Cardiac muscle cell (in vitro differentiated cells and primary cell): ENCODE measurements around a stretch of chr2.

DNA sequence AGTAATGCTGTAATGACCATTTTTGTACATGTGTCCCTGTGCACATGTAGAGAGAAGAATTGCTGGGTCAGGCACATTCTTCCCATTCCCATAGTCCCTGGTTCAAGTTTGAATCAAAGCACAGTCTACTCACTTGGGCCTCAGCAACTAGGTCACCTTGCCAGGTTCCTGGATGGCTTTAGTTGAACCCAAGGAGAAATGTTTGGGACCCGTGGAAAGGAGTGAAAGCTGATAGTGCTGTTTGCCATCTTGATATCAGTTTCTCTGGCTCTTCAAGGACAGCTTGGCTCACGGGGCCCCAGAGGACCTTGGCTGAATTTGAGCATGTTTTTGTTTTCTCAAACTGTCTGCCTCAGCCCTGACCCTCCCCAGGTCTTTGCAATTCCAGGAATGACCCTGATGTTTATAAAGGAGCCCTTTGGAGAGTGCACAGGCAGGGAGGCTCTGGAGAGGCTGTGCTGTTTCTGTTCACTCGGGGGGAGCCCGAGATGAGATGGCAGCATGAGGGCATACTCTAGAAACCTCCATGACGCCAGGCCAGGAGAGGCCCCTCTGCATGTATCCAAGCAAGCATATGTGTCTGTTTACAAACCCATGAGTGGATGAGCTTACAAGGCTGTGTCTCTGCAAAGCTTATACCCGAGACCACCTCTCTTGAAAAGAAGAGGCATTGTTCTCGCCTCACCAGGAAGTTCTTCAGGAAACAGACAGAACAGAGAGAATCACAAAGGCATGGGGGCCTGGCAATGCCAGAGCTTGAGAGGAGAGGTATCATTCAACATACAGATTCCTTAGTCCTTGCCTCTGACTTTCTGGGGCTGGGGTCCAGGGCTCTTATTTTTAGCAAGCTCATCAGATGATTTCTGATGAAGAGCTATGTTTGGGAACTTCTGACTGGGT, 16.4 kb downstream of the IGFBP2 start:
- RAMPAGE, long total RNA: no peak
- RRBS: no CpG with 5 or more reads among the region's 7 CpGs

DNA sequence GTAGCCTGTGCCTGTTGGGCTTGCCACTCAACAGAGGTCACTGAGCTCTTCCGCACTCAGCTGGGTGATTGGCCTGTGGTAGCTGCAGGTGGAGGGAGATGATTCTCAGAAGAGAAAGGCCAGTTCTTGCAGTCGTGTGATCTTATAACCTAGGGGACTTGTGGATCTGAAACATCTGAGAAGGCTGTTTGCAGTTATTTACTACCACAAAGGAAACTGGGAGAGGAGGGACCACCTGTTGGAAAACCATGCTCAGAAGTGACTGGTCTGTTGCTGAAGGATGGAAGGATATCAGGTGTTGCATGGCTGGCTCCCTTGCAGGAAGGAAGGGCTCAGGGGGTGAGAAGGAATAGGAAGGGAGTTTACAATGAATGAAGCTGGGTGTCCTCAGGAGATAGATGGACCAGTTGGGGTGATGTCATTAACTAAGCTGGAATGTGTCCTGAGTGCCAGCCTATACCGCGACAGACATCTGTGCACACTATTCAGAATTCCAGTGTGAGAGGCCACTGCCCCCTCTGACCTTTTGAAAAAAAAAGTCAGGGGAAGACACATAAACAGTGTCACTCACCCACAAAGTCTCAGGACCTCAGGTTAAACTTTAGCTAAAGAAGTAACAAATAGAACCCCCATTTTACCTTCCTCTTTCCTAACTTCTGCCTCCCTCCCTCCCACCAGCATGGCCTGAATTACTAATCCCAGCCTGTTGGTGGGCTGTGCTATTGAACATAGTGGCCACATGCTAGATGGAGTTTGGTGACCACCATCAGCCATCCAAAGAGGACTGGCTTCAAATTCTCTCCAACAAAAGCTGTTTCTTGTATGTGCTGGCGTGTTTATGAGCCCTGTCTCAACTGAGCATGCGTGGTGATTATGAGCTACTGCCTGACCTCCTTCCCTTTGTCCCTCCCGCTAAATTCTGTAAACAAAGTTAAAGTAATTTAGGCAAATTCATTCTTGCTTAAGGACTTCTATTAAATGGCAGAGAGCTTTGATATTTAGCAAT, 17.7 kb downstream of the IGFBP2 start:
- RAMPAGE, long total RNA: no peak
- RRBS: no CpG with 5 or more reads among the region's 7 CpGs

DNA sequence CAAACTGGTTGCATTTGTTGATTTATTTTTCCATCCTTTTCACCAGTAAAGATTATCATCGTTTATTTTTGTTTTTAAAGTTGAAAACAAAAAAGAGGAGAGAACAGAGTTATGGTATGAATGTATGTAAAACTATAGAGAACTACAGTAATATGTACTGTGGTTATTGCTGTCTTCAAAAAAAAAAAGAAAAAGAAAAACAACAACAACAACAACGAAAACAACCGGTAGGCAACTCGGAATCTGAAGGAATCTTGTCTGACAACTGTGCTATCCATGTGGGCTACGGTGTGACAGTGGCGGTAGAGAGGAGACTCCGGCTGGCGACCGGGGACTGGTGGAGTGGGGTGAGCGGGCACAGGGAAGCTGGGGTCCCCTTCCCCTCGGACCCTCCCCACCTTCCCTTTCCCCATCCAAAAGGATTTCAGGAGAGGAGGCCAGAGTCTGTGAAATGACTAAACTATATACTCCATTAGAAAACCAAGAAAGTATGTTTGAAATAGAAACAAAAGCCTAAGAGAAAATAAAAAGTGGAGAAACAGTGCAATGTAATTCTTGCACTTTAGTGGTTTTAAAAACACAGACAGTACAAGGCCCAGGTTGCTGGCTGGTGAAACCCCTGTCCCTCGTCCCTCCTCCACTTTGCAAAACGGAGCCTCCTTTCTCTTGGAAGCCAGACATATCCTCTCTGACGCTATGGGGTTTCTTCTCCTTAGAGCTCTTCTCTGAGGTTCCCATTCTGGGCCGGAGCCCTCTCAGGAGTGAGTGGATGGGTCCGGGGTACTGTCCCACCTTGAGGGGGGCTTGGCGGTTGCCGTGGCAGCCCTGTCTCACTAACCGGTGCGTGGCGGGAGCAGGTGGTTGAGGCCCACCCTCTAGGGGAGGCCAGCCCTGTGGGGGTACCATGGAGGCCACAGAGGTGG, 22.7 kb downstream of the IGFBP5 start:
- RAMPAGE, long total RNA: no peak
- RRBS: 92% methylated on average over 9 of the region's 21 CpGs

- RAMPAGE, long total RNA: no peak
- RRBS: no CpG with 5 or more reads among the region's 11 CpGs
These were observed 6.4 kb downstream of the IGFBP5 start for GRCh38 chr2:216688725-216689630.

GRCh38 chr2:216692617-216693622, 2.4 kb downstream of the IGFBP5 start:
- RAMPAGE, long total RNA: no peak
- RRBS: 20% methylated on average over 1 of the region's 33 CpGs

GRCh38 chr2:216693665-216694927, 1.3 kb downstream of the IGFBP5 start:
- RAMPAGE, long total RNA: no peak
- RRBS: 1% methylated on average over 21 of the region's 69 CpGs

DNA sequence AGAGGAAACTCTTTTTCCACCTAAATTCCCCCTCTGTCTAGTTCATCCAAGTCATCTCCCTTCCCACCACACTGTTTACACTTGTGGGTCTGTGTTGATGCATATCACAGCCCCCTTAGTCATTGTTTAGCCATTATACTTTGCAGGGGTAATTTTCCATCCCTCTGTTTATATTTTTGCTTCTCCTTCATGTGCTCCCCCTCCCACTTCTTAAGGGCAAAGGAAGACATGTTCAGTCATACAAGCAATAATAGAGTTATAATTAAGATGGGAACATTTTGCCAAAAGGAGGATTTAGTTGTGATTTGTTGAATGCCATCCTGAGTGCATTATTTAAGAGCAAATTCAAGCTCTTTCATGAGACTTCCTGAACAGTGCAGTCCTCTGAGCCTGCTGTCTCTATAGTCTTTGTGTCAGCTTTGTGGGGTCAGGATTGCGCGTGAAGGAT, 187.8 kb upstream of the TNP1 start:
- RAMPAGE, long total RNA: no peak
- RRBS: no CpG with 5 or more reads among the region's 2 CpGs

DNA sequence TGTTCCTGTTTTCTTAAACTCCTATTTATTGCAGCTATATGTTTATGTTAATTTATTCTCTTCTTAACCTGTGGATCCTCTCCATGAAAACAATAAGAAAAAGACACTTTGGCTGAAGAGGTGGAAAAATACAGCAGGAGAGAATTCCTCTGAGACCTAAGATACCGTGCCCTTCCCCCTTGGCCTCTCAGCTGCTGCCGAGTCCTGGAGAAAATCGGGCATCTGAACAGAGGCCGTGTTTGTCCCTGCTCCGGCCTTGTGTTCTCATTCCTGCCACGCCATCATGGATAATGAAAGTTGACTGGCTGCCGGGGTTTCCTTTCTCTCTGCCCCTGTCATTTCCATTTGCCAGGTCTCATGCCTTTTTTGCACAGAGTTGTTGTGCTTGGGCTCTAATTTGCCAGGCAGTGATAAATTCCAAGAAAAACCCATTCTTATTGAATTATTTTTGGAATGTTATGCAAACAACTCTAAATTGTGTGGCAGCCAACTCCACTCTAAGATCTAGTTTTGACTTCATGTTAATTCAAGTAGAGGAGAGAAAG, 496.9 kb upstream of the TNP1 start:
- RAMPAGE, long total RNA: no peak
- RRBS: 58% methylated on average over 2 of the region's 7 CpGs

DNA sequence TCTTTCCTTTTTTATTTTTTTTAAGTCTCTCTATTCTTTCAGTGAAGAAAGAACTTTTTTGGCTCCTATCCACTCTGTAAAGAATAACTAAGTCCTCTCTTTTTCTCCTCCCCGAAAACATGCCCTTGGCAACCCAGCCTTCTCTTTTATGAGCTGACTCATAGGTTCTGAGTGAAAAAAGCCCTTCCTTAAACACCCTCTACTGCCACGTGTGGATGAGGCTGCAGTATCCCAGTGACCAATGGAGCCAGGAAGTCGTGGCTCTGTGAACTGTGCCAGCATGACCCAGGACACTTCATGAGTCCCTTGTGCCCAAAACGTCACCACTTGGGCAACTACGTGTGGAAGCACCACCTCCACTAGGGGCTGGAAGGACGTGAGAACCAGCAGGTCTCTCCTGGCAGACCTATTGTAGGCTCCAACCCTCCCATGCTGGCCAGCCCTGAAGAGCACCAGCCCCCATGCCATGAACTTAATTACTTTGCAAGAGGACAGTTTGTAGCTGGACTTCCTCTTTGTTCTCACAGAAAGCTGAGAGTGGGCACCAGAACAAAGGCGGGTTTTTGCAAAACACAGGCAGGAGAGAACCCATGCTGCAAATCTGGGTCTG, 349.5 kb downstream of the TNS1 start:
- RAMPAGE, long total RNA: no peak
- RRBS: no CpG with 5 or more reads among the region's 7 CpGs

DNA sequence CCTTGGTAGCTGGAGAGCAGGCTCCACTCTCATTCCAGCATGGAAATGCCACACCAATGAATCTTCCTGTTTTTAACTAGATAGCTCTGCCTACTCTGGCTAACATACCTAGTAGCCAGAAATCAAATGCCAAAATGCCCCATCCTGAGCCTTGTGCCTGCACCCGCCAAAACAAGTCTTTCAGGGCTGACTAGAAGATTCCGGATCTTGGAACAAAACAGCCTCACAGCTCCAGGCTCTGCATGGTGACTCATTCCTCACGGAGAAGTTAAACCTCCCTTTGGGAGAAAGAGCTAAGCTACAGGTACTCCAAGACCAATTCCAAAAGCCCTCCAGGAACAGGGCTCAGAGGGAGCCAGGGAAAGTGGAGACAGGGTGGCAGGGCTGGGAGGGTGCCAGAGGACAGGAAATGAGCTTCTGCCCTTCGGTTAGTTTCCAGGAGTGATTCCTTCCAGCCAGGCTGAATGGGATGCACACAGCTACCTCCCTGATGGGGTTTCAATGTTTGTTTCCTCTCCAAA, 295.7 kb downstream of the TNS1 start:
- RAMPAGE, long total RNA: no peak
- RRBS: no CpG with 5 or more reads among the region's 4 CpGs

GRCh38 chr2:217735922-217736434, 266.8 kb downstream of the TNS1 start:
- RAMPAGE, long total RNA: no peak
- RRBS: no CpG with 5 or more reads among the region's 4 CpGs

DNA sequence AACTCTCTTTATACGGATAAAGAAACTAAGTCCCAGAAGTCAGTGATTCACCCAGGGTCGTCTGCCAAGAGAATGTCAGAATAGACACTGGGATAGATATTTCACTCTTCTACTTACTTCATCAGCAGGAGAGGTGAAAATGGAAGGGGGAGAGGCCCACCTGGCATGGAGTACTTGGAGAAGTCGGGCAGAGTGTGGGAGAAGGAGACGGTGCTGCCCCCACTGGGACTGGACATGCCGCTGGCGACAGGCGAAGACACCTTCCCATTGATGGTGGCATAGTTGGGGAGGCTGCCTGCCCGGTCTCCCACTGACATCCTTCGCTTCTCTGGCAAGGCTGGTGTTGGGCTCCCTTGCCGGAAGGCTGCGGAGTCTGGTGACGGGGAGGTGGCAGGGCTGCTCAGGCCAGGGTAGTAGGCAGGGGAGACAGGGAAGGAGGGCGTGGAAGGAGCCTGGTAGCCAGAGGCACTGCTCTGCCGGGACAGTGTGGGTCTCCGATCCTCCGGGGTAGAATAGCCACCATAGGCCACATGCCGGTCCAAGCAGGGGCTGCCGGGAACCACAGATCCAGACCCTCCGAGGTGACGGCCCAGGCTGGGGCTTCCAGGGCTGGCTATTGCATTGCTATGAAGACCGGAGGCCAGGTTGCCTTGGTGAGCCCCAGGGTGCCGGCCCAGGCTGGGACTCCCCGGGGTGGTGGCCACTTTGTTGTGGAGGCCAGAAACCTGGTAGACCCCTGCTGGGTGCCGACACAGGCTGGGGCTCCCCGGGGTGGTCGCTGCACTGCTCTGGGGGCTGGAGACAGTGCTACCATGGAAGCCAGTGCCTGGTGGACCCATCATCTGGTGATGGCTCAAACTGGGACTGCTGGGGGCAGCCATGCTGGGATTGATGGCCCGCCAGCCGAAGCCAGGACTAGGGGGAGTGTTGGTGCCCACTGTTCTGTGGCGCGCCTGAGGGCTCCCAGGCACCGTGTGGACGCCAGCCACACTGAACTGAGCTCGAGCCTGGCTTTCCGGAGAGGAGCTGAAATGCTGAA, 184.9 kb downstream of the TNS1 start:
- RAMPAGE, long total RNA: no peak
- RRBS: 92% methylated on average over 12 of the region's 34 CpGs

DNA sequence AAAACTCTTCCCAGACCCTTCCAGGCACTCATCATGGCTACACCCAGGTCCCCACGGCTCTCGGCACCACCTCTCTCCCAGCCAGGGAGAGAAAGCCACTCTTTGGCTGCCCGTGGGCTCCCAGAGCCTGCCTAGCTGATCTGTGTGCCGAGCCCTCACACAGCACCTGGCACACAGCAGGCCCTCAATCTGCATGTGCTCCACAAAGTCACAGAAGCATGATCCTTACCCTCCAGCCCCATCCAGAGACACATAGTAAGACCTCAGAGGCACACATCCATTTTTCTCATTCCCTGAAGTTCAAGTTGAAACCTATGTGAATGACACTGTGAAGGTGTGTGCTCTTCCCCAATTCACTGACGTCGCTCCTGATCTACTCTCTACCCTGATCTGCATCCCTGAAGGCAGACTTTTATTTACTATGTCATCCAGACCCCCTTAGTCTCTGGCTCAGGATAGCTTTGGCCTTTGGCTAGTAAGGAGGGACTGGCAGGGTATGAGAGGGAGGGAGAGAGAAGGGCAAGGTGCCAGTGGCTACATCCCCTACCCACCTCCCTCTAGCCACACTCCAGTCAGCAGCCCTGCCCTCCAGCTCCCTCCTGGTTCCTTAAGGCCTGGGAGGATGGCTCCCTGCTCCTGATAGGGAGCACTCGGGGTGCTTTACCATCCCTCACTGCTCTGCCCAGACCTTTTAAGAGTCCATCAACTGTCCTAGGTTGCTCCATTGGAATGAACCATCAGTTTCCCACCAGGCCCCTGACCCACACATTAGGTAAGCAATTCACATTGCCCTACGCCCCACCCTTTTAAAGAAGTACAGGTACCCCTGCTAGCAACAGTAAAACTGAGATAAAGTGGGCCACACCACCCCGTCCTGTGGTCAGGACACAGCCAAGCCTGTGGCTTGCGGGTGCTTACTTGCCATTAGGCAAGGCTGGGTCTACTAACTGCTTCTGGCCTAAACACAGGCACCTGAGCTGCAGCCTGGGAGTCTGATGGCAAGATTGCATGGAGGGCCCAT, 177.7 kb downstream of the TNS1 start:
- RAMPAGE, long total RNA: no peak
- RRBS: no CpG with 5 or more reads among the region's 10 CpGs

GRCh38 chr2:217828469-217828977, 174.3 kb downstream of the TNS1 start:
- RAMPAGE, long total RNA: no peak
- RRBS: no CpG with 5 or more reads among the region's 9 CpGs

DNA sequence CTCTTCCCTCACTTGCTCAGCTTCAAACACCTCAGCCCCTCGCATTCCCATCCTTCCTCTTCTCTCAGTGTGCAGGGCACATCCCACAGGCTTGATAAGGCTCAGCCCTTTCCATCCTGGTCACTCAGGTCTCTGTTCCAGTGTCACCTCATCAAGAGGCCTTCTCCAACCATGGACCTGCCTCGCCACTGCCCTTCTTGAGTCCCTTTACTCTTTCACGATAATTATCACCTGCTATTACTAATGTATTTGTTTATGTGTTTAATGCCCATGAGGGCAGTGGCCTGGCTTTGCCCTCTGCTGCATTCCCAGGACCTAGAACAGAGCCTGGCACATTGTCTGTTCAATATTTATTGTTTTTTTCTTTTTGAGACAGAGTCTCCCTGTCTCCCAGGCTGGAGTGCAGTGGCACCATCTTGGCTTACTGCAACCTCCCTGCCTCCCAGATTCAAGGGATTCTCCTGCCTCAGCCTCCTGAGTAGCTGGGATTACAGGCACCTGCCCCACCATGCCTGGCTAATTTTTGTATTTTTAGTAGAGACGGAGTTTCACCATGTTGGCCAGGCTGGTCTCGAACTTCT, 111.0 kb downstream of the TNS1 start:
- RAMPAGE, long total RNA: no peak
- RRBS: no CpG with 5 or more reads among the region's 5 CpGs

GRCh38 chr2:217939449-217940261, 63.1 kb downstream of the TNS1 start:
- RAMPAGE, long total RNA: no peak
- RRBS: no CpG with 5 or more reads among the region's 8 CpGs

DNA sequence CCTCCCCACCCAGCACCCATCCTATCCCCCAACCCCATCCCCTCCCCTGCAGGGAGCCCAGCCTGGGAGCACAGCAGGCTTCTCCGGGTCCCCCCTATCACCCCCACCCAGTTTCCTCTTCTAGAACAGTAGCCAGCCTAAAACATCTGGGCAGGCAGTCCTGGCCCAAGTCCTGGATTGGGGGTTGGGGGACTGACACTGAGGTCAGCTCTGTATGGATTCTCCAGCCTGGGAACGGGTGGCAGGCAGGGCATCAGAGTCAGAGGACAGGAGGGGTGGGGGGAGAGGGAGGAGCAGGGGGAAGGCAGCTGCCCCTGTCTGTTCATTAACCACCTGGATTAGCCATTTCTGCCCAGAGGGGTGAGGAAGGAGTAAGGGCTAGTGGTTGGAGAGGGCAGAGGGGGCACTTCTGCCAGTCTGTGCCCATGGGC, 60.0 kb downstream of the TNS1 start:
- RAMPAGE, long total RNA: no peak
- RRBS: no CpG with 5 or more reads among the region's 2 CpGs

DNA sequence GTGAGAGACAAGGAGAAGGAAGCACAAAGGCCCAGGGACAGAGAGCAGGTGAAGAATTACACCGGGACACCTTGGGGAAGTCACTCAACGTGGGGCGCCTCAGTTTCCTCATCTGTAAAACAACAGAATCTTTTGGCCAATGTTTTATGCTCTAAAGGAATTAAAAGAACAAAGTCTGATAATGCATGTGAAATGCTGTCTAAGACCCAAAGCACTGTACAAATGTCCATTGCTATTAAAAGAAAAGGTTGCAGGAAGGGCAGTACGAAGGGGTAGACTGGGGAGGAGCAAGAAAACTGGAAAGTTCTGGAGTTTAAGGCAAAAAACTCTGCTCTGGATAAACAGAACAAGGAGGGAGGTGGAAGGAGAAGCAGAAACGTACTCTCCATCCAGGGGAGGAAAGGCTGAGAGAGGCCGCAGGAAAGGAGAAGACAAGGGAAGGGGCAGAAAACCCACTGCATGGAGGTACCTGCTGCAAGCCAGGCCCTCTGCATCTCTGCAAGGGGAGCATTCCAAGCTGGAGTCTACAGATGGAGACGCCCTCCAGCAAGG, 25.8 kb downstream of the TNS1 start:
- RAMPAGE, long total RNA: no peak
- RRBS: no CpG with 5 or more reads among the region's 7 CpGs

DNA sequence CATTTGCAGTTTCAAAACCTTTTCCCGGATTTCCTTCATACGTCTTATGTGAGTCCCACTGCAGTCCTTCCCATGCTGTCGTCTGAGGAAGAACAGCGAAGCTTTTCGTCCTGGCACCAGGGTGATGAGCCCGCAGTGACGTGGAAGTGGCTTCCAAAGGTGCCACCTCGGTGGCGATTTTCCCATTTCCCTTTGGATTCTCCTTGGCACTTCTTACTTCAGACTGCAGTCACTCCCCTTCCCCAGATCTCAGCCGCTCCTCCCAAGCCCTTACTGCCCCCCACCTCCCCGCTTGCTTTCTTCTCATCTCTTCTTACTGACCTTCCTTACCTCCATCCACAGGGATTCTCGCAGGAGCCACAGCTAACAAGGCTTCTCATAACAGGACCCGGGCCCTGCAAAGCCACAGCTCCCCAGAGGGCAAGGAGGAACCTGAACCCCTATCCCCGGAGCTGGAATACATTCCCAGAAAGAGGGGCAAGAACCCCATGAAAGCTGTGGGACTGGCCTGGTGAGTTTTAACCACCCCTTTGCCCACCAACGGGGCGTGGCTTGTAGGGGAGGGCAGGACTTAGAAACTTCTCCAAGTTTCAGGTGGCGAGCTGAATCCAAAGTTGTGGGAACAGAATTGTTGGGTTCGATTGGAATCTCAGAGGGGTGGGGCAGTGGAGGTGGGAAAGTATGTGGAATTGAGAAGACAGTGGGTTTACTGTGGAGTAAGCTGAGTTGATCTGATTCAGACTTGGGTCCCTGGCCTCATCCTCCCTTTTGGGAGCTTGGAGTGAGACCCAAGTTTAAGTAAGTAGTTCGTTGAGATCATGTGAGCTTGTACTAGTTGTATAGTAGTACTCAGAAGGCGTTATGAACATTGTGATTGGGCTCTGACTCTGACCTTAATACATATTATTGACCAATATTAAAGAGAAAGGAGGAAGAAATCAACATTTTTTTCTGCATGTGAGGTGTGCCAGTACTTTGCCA, 1.0 kb downstream of the PNKD start:
- RAMPAGE, long total RNA: no peak
- RRBS: 47% methylated on average over 2 of the region's 20 CpGs

GRCh38 chr2:218284056-218284727, 8.1 kb downstream of the TMBIM1 start:
- RAMPAGE, long total RNA: no peak
- RRBS: no CpG with 5 or more reads among the region's 16 CpGs